AG08470 (cell line): ENCODE results near the gene UBTF.

DNA sequence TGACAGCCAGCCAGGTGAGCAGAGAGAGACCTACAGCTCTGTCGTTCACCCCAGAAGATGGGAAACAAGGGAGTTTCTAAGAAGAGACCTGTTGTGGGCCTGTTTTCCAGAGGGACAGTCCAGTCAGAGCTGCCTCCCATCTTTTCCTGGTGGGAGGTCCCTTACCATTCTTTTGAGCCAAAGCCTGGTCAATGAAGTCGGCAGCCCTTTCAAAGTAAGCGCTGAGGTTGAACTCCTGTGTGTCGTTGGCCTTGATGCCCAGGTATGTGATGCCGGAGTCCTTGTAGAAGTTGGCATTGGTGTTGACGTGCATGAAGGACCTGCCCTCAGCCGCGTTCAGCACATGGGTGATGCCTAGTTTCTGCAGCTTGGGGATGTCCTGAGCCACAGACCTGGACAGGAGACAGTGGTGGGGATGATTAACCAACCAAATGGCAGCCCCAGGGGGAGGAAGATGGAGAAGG lies 4.2 kb downstream of the DUSP3 start:
- RRBS, result no CpG with 5 or more reads among the region's 8 CpGs

DNA sequence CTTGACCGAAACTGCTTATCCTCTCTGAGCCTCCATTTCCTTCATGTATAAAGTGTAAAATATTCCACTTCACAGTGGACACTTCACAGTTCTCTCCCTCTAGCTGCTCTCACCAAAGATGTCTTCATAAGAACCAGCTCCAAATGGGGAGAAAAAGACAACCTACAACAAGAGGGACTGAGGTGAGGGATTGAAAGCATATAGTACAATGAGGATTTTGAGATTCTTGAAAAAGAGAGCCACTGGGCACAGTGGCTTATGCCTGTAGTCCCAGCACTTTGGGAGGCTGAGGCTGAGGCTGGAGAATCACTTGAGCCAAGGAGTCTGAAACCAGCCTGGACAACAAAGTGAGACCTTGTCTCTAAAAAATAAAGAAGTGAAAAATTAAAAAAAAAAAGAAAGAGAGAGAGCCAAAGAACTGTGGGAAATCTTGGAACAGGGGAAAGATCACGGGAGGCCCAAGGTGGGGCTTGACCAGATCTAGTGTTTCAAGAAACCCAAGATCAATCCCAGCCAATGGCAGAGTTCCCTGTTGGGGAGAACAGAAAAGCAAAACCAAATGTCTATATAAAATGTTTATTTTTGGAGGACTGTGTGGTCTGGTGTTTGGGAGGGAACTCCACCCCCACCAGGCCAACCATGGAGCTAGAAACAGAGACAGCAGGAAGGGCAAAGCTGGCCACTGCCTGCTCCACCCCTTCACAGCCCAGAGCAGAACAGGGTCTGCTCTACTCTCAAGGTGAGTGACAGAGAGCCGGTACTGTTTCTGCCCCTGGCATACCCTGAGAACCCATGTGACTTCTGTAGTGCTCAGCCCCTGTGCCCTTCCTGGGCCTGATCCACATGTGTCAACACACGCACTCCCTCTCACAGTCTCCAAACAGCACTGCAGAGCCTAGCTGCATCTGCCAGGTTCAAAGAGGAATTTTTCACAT lies 3.9 kb downstream of the TMEM101 start:
- RRBS, result no CpG with 5 or more reads among the region's 4 CpGs

DNA sequence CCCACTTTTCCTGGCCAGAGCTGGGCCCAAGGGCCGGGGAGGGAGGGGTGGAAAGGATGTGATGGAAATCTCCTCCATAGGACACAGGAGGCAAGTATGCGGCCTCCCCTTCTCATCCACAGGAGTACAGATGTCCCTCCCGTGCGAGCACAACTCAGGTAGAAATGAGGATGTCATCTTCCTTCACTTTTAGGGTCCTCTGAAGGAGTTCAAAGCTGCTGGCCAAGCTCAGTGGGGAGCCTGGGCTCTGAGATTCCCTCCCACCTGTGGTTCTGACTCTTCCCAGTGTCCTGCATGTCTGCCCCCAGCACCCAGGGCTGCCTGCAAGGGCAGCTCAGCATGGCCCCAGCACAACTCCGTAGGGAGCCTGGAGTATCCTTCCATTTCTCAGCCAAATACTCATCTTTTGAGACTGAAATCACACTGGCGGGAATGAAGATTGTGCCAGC lies 4.2 kb downstream of the TMUB2 start:
- RRBS, result no CpG with 5 or more reads among the region's 6 CpGs

GRCh38 chr17:44191985-44192962 lies 5.5 kb downstream of the TMUB2 start:
- RRBS, result 53% methylated on average over 3 of the region's 15 CpGs

- RRBS, result 4% methylated on average over 19 of the region's 56 CpGs
These were observed 488 bp downstream of the ATXN7L3 start for GRCh38 chr17:44199144-44199648.

GRCh38 chr17:44219342-44220285 lies at the start of gene UBTF:
Gene UBTF (minus strand): TSS chr17:44219675.
- RRBS, result 1% methylated on average over 67 of the region's 128 CpGs

- RRBS, result no CpG with 5 or more reads among the region's 7 CpGs
These were observed 3.5 kb upstream of the UBTF start for GRCh38 chr17:44222927-44223407.

DNA sequence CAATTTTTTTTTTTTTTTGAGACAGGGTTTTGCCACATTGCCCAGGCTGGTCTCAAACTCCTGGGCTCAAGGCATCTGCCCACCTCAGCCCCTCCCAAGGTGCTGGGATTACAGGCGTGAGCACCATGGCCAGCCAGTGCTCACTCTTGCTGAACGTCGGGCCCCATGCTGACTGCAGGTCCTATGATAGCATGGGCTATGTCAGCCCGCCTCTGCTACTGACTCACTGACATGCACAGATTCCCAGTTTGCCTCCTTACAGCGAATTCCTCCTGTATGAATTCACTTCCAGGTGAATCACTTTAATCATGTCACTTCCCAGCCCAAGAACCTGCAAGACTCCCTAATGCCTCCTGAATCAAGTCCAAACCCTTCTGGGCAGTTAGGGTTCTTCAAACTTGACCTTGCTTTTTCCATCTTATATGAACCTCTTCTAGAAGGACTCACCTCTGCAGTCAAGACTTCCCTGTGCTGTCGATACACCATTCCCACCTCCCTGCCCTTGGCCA lies 16.1 kb upstream of the UBTF start:
- RRBS, result no CpG with 5 or more reads among the region's 6 CpGs

GRCh38 chr17:44348004-44348510 lies 3.0 kb downstream of the GRN start:
- RRBS, result no CpG with 5 or more reads among the region's 1 CpG

GRCh38 chr17:44348598-44349168 lies 3.6 kb downstream of the GRN start:
- RRBS, result no CpG with 5 or more reads among the region's 10 CpGs

DNA sequence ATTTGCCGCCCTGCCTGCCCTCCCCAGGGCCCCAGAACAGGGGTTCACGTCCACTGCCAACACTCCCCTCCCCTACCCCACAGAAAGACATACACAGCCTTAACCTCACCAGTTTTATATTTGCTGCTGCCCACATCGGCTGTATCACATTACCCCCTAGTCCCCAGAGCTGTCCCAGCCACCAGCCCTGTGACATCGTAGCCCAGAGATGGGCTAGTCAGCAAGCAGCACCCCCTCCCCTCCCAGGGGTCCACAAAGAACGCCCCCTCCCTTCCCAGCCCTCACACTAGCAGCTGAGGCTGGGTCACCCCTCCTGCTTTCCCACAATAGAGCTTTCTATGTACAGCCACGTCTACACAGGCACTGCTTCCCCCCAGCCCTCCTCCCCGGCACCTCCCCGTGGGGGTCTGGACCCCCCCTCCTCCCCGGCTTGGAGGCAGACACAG lies 8.0 kb downstream of the GRN start:
- RRBS, result 27% methylated on average over 1 of the region's 9 CpGs

- RRBS, result no CpG with 5 or more reads among the region's 2 CpGs
These were observed 41.6 kb downstream of the GPATCH8 start for GRCh38 chr17:44461748-44461947.

DNA sequence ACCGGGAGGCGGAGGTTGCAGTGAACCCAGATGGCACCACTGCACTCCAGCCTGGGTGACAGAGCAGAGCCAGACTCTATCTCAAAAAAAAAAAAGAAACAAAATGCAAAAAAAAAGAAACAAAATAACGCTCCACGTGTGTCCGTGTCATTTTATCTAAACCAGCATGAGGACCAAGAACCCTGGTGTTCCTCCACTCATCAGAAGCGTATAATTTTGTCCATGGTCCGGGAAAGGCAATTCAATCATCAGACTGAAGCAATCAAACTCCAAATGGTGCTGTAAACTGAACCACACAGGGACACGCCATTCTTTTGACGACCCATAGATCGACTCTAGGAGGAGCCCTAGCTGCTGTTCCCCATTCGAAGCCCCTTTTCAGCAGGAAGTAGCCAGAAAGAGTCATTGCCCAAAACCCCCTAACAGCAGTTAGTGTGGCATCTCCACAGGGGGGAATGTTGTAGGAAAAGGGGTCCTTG lies 8.1 kb upstream of the GPATCH8 start:
- RRBS, result no CpG with 5 or more reads among the region's 11 CpGs

DNA sequence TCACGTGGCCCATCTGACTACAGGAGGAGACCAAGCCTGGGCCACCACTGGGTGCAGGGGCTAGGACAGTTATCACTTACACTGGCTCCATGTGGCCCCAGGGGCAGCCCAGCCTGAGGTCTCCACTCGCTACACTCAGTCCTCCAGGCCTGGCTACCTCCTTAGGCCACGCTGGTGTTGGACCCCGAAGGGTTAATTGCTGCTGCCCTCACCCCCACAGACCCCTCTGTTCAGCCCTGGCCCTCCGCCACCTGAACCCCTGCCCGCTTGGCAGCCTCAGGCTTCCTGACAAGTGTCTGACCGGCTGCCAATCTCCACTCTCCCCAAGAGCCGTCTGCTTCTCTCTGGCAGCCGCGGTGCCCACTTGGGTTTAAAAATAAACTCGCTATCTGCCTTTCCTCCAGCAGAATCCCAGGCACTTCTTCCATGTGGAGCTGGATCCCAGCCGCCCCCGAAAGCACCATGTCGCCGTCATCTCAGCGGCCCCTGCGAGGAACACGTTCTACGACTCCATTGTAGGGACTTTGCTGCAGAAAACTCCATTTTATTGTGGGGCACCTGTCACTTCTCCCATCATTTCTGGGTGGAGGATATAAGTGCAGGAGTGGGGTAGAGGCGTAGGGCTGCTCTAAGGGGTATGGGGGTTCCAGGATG lies 27.9 kb downstream of the ADAM11 start:
- RRBS, result 32% methylated on average over 2 of the region's 20 CpGs

- RRBS, result 98% methylated on average over 3 of the region's 16 CpGs
These were observed 34.0 kb downstream of the GJC1 start for GRCh38 chr17:44795774-44796752.

DNA sequence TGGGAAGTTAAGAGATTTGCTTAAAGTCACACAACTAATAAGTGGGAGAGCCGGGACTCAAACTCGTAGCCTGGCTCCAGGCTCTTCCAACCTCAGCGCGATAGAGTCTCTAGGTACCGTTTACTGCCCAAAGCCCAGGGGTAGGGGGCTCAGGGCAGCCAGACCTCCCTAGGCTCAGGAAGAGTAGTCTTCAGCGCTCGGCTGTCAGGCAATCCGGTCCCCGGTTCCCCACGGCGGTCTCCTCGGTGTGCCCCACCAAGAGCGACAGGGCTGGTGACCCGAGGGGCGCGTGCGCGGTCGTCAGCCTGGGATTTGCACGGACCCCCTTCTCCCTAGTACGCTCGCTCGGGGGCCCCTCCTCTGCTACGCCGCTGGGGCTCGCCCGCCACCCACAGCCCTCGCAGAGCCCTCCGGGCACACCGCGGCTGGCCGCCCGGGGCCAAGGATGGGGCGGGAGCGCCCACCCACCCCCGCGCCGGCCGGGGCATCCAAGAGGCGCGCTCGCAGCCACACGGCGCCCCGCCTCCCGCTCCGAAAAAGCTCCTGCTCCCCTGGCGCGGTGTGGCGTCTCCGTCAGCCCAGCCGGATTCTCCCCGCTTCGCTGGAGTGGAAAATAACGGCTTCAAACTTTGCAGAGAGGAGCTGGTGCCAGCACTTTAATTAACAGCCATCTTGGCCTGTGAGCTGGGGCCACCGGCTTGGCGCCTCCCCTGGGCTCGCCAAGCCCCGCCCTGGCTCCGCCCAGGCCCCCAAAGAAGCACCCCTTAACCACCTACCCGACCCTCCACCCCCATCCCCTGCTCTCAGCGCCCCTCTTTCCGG lies 2.1 kb upstream of the C1QL1 start:
- RRBS, result 15% methylated on average over 17 of the region's 63 CpGs

- RRBS, result 2% methylated on average over 39 of the region's 85 CpGs
These were observed 32.3 kb downstream of the DCAKD start for GRCh38 chr17:45018782-45019785.

GRCh38 chr17:45098829-45099317 lies 33.4 kb downstream of the PLCD3 start:
- RRBS, result no CpG with 5 or more reads among the region's 4 CpGs

DNA sequence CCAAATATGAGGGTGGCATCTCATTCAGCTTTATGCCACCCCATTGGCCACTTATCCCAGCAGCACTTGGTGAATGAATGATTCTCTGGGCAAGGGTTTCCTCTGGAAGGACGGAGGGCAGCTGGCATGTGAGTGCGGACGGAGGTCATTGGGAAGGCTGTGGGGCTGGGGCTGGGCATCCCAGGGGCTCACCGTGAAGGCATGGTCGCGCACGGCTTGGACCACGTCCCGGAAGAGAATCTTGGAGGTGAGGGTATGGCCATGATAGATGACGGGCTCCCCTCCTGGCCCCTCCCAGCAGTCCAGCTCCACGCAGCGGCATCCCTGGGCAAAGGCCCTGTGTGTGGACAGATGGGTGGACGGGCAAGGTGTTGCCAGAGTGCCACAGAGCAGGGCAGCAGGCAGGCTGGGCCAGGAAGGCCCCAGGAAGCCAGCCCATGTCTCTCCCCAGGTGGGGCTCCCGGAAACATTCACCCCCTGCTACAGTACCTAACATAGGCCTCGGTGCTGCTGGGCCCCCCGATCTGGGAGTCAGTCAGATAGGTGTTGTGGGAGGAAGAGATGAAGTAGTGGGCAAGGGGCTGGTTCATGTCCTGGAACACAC lies 14.4 kb downstream of the PLCD3 start:
- RRBS, result no CpG with 5 or more reads among the region's 16 CpGs

GRCh38 chr17:45122635-45123102 lies 9.6 kb downstream of the PLCD3 start:
- RRBS, result no CpG with 5 or more reads among the region's 11 CpGs